SJSA1 (cell line): ENCODE results near the genes GPR25 and INAVA.

- RAMPAGE, long total RNA = no peak
Measured at GRCh38 chr1:200848262-200849503, 24.1 kb upstream of the GPR25 start.

DNA sequence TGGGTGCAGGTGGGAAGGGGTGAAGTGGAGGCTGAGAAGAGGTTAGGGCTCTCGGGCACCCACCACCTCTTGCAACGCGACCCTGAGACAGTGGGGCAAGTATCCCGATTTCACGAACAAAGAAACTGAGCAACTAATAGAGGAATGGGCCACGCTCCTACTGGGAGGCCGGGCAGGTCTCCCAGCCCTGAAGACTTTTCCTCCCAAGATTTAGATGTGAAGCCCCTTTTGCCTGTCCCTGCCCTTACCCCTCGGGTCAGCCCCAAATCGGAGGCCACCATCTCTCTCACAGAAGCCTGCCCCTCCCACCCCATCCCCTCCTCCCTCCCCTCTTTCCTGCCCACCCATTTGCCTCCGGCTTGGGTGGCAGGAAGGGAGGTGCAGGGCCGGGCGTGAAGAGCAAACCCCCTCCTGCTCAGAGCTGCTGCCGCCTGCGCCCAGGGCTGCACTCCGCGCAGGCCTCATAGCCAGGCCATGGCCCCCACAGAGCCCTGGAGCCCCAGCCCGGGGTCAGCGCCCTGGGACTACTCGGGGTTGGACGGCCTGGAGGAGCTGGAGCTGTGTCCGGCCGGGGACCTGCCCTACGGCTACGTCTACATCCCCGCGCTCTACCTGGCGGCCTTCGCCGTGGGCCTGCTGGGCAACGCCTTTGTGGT is at the start of gene GPR25:
TSS of gene GPR25 (plus strand) at position 418 of the 656 bp plus-strand sequence.
- RAMPAGE, long total RNA = no peak

GRCh38 chr1:200888069-200888830 is 6.5 kb upstream of the INAVA start:
- RAMPAGE, long total RNA = no peak

DNA sequence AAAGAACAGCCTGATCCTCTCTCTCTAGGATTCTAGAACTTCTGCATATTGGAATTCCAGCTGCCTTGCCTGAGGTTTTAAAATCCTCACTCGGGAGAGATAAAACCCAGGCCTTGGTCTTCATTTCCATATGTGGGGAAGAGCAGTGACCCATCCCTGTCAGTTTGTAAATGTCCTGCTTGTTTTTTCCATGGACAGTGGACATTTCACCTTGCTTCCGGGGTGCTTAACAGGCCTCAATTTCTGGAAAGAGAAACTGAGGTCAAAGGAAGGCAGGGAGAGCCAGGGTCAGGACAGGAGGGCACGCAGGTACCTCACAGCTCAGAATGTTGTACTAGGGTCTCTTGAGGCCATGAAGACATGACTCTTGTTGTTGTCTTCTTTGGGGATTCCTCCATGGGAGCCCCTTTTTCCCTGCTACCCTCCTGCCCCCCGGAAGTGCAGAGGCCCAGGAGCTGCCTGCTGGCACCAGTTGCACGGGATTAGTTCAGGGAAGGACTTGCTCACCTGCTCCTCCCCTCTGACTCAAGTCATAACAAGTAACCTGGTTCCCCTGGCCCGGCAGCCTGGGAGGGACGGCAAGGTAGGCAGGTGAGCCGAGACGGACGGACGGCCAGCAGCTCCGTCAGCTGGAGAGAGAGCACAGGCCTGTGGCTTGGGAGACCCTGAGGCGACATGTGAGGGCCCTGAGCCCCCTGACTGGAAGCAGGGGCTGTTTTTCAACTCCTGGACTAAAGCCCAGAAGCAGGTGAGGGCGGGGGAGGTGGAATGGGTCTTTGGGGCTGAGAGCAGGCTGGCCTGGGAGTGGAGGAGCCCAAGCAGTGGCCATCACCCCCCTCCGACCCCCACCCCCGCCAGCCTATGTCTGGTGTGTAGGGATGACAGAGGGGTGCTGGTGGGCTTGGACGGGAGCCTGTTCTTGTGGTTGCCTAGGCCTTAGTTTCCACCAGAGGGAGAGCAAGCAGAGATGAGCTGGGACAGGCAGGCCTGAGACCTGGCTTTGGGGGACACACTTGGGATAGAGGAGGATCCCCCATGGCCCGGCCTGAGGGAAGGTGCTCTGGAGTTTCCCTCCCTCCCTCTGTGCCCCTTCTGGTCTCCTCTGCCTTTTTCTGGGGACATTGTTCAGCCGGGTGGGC is at the start of gene INAVA:
TSS of gene INAVA (plus strand) at position 561 of the 1,139 bp plus-strand sequence.
- RAMPAGE, long total RNA = no peak

GRCh38 chr1:201022404-201023293 is 865 bp downstream of the KIF21B start:
- RAMPAGE, long total RNA = no peak

GRCh38 chr1:201285544-201286270 is 2.4 kb downstream of the PKP1 start:
- RAMPAGE, long total RNA = no peak

- RAMPAGE, long total RNA = no peak
Measured at GRCh38 chr1:201298669-201299318, 15.5 kb downstream of the PKP1 start.

DNA sequence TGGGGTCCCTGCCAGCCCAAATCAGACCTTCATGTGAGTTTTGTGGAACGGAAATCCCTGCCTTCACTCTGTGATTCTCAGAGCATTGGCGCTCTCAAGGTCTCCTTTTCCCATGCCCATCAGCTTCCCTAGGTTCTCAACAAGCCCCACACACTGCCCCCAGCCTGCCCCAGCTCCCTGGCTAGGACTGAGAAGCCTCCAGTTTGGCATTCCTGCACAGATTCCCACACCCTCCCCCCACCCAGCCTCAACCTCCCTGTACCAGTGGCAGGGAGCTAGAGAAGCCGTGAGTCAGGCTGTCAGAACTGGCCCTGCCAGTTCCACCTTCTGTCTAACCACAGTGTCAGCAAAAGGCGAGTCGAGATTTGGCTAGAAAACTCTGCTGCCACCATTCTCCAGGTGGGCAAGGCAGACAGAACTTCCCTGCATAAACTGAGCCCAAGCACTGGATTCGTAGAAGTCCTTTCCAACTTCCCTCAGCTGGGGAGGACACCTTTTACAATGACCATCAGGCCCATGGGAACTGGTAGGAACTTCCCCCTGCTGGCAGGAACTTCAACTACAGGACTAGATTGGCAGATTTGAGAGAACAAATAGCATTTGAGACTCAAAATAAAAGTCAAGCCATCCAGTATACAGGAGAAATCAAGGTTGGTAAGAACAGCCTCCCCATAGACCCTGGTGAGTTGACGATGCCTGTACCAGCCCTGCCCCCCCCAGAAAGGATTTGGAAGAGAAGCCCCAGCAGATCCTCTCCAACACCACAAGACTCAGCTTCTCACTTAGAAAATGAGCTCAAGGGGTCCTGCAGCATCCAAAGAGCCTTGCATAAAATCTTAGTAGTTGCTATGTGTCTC is 31.0 kb downstream of the TNNT2 start:
- RAMPAGE, long total RNA = no peak

- RAMPAGE, long total RNA = no peak
Measured at GRCh38 chr1:201364948-201365576, 12.4 kb downstream of the TNNT2 start.

GRCh38 chr1:201369756-201369964 is 7.8 kb downstream of the TNNT2 start:
- RAMPAGE, long total RNA = no peak

DNA sequence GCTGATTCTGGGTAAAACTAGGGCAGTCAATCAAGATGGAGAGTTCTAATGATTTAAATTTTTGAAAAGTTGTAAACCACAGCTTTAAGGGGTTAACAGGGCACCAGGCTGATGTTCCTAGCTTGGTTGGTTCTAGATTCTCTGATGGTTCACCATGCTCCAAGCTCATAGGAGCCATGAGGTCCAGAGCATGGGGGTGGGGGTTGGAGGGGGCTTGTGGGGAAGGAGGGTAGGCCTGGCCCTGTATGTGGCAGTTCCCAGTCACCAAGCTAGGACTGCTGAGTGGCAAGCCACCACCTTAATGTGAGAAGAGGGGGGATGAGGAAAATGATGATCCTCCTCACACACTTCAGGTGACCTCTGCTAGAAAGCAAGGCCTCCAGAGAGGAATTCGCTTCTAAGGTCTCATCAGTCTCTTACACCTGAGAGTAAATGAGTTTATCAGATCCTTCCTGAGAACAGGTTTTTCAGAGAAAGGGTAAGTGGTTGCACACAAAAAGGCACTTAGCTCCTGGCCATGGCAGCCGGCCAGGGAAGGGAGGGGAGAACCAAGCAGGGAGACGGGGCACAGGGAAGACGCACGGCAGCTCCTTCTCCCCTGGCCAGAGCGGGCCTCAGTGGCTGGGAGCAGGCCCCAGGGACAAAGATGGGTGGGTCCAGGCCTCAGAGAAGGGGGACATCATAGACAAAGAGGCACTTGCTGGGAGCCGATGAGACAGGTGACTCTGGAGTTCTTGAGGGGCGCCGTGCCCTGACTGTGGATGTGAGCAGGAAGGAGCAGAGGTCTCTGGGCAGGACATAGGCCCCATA is 3.5 kb upstream of the TNNT2 start:
- RAMPAGE, long total RNA = no peak

- RAMPAGE, long total RNA = no peak
Measured at GRCh38 chr1:201405232-201405826, 6.2 kb upstream of the LAD1 start.

DNA sequence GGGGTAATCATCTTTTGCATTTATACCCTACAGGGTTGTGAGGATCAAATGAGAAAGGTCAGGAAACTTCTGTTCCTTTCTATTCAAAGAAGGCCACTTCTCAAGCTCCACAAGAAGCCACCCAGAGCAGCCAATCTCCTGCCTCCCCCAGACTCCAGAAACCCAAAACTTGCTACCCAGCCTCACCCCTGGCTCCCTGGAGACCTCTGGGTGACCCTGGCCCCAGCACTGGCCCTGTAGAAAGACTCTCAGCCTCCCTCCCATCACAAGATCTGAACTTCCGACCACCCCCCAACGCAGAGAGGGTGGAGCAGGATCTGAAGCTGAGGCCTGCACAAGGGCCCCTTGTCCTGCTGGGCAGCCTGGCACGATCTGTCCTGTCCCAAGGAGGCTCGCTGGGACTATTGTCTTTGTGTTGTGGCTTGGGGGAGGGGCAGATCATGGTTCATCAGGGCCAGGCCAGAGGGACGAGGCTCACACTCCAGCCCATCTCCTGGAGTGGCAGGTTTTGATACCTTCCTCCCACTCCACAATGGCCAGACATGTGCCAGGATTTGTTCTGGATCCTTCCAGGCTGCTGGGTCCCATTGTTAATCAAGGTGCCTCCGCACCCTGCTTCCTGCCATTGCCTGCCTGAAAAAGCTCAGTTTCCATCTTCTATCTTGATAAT is 20.0 kb downstream of the PHLDA3 start:
- RAMPAGE, long total RNA = no peak

DNA sequence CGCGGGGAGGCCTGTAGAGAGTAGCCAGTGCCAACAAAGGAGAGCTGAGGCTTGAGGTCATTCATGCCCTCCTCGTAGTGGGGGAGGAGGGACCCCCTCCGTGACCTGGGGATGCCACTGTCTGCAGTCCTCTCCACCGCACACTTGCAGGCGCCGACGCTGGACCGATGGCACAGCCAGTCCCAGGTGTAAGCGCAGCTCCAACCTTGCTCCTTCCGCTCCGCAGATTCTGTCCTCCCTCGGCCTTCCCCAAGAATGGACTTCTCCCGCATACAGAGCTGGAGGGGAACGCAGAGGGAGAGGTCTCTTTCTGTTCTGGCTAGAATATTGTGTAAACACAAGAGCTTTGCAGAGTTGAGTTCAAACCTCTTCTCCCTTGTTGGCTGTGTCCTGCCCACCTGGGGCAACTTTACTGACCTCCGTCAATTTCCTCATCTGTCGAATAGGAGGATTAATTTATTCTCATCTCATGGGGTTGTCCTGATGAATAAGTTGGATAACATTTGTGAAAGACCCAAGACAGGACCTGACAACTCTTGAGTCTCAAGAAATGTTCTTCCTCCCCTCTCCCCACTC is 819 bp upstream of the PHLDA3 start:
- RAMPAGE, long total RNA = no peak

DNA sequence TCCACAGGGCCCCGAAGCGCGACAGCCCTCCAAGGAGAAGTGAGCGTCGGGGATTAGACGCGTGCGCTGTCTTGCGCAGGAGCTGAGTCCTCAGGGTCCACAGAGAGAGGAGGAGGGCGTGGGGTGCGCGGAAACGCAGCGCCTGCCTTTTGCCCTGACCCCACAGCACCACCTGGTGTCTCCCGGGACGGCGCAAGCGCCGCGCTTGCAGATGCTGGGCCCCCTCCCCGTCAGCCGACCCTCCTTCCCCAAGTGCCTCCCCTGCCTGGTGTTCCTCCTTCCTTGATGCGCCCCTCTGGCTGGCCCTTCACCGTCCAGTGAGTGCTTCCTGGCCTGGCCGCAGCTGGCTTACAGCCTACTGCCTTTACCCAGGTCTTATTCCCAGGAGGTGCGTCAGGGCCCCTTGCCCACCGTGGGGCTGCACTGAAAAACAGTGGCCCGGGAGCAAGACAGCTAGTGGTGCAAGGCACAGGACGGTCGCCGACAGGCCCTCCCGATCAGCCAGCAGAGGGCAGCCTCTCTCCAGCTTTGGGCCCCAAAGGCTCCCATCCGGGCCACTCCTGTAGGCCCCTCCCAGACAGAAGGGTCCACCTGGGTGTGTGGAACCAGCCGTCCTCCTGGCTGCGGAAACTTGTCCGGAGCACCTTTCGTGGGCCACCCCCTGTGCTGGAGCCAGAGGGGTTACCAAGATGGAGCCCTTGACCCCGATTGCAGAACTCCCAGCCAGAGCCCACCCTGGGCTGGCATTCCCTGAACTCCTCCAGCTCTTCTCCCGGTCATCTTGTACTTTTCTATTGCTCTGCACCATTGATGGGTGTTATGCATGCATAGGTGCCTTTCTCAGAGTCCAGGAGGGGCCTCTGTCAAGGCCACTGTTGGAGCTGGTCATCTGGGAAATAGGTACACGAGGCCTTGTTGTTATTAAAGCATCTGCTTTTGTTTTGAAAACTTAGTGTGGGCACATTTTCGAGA is 13.0 kb upstream of the PHLDA3 start:
- RAMPAGE, long total RNA = no peak

DNA sequence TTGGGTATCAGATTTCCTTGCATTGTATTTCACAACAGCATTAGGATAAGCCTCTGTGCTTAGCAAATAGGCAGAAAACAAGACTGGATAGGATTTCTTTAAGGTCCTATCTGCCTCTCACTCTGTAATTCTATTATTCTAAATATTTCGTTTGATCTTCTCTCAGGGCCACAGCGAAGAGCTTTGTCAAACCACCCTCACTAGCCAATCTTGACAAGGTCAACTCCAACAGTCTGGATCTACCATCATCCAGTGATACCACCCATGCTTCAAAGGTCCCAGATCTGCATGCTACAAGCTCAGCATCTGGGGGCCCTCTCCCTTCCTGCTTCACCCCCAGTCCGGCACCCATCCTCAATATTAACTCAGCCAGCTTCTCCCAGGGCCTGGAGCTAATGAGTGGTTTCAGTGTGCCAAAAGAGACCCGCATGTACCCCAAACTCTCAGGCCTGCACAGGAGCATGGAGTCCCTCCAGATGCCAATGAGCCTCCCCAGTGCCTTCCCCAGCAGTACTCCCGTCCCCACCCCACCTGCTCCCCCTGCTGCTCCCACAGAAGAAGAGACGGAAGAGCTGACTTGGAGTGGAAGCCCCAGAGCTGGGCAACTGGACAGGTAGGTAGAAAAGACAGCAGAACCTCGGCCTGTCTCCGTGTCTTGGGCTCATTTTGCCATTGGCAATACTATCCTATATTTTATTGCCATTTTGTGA is 45.6 kb upstream of the IPO9 start:
- RAMPAGE, long total RNA = no peak

DNA sequence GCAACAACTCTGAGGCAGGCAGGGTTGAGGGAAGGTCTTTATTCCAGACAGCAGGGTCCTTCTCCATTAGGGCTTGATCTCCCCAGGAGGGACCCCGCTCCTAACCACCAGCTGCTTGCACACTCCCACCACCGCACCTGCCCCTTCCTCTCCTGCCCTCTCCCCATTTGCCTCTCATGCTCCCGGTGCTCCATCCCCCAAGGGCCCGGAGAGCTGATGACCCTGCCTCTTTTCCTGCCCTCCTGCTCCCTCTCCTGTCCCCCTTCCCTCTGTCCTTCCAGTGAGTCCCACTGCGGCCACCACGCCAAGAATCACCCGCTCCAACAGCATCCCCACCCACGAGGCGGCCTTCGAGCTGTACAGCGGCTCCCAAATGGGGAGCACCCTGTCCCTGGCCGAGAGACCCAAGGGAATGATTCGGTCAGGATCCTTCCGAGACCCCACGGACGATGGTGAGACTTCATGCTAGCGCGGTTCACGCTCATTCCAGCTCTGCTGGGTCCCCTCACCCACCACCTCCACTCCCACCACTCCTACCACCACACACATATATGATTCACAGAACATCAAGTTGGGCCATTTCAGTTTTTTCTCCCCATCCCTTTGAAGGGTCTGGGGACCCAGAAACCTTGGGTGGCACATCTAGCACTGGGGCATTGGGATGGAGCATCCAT is 40.6 kb upstream of the IPO9 start:
- RAMPAGE, long total RNA = no peak

- RAMPAGE, long total RNA = no peak
Measured at GRCh38 chr1:201874436-201875286, 14.0 kb upstream of the SHISA4 start.

DNA sequence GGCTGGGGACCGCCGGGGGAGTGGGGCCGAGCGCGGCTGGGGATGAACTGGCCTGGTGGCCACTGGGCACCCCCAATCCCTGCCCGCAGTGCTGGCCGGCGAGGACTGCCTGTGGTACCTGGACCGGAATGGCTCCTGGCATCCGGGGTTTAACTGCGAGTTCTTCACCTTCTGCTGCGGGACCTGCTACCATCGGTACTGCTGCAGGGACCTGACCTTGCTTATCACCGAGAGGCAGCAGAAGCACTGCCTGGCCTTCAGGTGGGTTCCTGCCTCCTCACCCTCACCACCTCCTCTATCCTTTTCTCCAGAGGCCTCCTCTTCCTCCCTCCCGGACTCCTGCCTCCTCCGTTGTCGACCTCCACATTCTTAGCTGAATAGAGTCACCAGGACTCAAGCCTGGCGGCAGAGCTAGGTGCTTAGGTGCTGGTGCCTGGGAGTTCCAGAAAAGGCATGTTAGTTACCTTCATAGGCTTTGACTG is 699 bp downstream of the SHISA4 start:
- RAMPAGE, long total RNA = no peak

- RAMPAGE, long total RNA = no peak
Measured at GRCh38 chr1:201899020-201899914, 10.6 kb downstream of the SHISA4 start.